Jurkat, Clone E6-1 (cell line): ENCODE measurements around the gene PHACTR2.

DNA sequence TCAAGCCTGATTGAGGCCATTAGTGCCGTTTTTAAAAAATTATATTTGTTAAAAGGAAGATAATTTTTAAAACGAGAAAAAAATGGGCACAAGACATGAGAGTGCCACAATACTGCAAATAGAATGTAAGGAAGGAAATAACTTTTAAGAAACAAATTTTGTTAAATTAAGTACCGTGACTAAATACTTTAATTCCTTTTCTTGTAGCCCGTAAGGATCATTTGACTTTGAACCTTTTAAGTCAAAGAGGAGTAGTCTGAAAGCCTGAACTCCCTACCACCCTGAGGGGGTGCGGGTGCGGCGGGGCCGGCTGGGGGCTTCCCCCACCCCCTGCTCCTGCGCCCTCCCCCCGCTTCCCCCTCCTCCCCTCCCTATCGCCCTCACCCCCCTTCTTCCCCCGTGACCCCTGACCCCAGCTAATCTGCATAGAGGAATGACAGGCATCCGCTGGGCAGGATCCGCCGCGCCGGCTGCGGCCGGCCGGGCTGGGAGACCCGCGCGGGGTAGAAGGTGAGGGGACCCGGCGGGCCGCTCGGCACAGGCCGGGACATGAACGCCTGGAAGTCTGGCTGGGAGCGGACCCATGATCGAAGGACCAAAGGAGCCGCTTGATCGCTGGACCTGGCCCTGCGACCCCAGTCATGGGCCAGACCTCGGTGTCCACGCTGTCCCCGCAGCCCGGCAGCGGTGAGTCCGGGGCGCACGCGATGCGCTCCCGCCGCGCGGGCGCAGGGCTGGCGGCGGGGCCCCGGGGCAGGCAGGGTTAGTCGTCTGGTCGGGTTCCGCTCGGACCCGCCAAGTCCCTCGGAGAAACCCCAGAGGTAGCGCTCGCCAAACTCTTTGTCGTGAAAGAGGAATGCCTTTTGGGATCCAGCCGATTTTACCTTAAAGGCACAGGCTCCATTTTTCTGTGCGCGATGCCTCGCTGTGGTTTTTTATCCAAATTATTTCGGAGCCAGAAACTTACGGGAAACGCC is at the start of gene PHACTR2:
Gene PHACTR2 (plus strand): TSS at position 443 of the 977 bp plus-strand sequence.
- RRBS: 12% methylated on average over 18 of the region's 68 CpGs

DNA sequence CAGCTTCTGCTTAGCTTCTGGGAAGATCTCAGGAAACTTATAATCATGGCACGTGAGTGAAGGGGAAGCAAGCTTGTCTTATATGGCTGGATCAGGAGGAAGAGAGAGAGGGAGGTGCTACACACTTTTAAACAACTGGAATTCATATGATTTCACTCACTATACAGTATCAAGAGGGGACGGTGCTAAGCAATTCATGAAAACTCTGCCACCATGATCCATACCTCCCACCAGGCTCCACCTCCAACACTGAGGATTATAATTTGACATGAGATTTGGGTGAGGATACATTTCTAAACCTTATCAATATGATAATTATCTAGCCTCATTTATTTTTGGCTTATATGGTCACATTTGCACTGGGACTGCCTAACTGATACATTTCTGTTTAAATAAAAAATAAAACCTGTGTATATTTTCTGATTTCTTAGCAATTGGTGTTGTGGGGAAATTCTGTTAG is 30.1 kb downstream of the PHACTR2 start:
- RRBS: no CpG with 5 or more reads among the region's 2 CpGs

- RRBS: no CpG with 5 or more reads among the region's 5 CpGs
These were observed 77.4 kb downstream of the PHACTR2 start for GRCh38 chr6:143755270-143755478.

DNA sequence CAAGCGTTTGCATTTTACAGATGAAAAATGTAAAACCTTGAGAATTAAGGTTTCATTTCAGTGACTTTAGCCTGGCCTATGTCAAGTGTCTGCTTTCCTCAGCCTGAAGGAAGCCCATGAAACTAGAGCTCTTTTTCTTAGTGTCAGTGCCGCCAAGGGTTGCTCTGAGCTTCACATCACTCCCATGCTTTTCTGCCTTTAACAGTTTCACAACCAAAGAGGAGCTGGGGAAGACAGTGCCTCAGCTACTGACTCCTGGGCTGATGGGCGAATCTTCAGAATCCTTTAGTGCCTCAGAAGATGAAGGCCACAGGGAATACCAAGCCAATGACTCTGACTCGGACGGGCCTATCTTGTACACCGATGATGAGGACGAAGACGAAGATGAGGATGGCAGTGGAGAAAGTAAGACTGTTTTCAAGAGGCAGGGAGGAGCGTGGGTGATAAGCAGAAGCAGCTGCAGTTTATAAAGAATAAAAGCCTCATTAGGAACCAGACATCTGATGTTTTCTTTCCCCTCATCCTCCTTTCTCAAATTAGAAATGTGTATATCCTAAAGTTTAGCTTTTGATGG is 71.0 kb upstream of the LTV1 start:
- RRBS: no CpG with 5 or more reads among the region's 9 CpGs

GRCh38 chr6:143844019-143844431 is 887 bp downstream of the LTV1 start:
- RRBS: no CpG with 5 or more reads among the region's 4 CpGs

DNA sequence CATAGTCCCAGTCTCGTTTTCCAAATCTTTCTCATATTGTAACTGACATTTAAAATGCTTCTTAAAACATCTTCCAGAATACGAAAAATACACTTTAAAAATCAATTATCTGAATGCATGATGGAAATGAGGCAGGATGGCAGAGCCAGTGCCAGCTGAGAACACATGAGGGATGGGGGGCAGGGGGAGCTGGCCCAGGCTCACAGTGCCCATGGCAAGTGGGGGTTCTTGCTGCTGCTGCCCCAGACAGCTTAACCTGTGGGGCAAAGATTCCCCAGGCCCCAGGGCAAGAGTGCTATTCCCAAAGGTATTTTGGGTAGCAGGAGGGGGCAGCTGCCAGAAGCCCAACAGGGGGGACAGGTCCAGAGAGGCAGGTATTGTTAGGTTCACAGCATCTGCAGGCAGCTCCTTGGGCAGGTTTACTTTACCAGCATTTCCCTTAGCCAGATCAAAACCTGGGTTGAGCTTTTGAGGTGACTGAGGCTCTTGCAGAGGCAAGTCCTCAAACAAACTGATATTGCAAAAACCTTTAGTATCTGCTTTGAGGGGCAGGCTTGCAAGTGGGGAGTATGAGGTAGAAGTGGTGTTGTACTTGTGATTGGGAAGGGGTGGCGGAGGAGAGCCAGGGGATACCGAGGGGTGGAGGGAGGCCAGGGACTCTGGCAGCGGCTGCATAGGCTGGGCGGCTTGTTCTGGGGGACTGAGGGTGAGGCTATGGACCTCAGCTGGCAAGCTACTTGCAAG is 66.6 kb downstream of the PLAGL1 start:
- RRBS: no CpG with 5 or more reads among the region's 6 CpGs

GRCh38 chr6:144006690-144007742 is 1.0 kb downstream of the PLAGL1 start:
- RRBS: 92% methylated on average over 5 of the region's 28 CpGs

DNA sequence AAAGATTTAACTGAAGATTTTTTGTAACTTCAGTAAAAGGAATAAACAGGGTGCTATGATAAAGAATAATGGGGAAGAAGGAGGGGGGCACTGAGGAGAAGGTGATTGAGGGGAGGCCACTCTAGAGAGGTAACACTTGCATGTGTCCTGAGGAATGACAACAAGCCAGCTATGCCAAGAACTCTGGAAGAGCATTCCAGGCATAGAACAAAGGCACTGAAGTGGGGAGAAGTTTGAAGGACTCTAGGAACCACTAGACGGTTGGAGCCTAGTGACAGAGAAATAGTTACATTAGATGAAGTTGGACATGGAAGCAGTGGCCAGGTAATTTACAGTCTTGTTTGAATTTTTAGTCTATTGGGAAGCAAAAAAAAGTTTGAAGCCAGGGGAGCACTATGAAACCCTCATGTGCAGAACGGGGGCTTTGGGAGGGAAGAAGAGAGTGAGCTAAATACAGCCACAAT is 10.9 kb upstream of the SF3B5 start:
- RRBS: no CpG with 5 or more reads among the region's 2 CpGs

- RRBS: no CpG with 5 or more reads among the region's 5 CpGs
These were observed 31.3 kb downstream of the STX11 start for GRCh38 chr6:144181416-144182246.

GRCh38 chr6:144326752-144327668 is 41.9 kb downstream of the UTRN start:
- RRBS: no CpG with 5 or more reads among the region's 14 CpGs

DNA sequence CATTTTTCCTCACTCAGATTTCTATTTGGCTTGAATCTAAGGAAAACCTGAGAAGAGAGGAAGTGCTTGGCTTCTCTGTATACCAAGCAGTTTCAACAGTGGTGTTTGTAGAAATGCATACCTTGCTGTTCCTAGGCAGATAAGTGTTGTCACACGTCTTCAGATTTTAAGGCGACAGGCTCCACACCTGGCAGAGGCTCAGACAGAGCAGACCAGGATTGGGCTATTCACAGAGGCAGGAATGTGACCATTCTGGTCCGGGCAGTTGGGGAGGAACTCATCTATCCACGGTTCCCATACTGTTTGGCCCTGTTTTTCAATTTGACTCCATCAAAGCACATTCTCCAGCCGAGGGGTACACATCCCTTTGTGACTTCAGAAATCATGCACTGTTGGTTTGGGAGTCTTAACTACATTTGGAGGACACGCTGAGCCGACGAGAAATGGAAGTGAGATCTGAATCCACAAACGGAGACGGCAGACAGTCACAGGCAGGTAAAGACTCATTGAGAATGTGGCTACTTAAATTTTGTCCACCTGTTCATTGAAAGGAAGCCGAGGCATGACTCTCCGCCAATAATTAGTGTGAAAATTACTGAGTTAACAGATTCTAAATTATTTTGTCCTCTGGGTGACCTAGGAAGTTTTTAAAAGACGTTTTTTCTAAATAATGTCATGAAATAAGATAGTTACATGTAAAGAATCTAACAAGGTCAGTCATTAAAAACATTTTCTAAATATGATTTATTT is 45.6 kb downstream of the UTRN start:
- RRBS: no CpG with 5 or more reads among the region's 13 CpGs

- RRBS: no CpG with 5 or more reads among the region's 6 CpGs
These were observed 50.8 kb downstream of the UTRN start for GRCh38 chr6:144335784-144336471.

DNA sequence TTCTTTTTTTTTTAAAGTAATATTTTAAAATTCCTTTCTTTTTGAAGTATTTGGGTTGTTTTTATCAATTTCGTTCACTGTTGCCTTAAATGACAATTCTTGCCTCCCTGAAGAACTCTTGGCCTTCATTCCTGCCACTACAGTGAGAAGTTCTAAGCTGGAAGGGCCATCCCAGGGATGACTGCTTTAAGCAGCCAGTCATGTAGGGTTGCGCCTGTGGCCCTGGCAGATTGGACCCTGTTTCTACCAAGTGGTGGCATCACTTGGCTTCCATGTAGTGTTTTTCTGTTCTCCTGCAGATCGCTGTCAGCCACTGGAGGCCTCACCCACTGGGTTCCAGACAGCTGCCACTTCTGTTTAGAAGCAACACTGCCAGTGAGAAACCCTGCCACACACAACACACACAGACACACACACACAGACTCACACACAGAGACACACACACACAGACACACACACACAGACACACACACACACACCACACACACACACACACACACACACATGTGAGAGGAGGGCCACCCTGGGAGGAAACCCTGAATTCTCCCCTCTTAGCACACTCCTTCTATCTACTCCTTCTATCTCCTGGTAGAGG is 51.7 kb downstream of the UTRN start:
- RRBS: no CpG with 5 or more reads among the region's 3 CpGs

DNA sequence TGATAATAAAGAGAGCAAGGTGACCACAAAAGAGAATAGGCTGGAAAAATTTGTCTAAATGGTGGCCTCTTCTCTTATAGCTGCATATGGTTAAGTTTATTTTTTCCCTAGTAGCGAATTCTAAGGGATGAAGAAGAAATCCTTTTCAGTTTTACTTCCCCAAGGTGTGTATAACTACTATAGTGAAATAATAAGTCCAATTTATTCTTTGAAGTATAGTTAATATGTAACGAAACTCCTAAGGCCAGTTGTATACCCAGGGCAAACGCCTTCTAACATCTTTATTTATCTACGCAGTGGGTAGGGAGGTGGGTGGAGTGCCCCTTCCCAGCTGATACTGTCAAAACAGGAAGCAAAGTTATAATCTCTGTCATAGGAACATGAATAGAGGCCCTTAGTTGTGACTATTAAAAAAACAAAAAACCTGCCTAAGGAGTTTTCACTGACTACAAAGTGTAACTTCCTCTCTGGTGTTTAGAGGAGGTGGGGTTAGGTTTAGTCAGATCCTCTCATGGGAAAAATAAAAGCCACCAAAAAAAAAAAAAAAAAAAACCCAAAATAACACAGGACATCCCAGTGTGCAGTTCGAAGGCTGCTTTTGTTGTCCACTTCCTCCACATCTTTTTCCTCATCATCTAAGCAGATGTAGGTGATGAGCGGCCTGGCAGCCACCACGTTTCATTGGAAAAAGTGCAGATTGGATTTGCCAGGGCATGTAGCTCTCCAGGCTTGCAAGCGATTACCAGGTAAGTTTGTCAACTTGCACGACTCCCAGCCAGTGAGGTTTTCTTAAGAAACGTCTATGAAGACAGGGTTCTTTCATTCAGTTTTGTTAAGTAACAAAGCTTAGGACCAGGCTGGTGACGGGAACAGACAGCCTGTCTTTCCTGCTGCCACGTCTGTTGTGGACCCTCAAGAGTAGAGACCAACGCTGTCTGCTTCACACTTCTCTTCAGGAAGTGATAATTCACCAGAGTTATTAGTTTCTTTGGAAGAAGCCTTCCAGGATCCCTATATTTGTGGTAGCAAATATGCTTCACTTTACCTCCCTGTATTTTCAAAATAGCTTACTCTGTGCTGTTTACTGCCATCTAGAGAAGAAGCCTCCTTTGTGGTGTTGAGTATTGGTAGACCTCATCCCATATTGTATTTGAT is 58.8 kb downstream of the UTRN start:
- RRBS: no CpG with 5 or more reads among the region's 13 CpGs

GRCh38 chr6:144353766-144354611 is 68.9 kb downstream of the UTRN start:
- RRBS: no CpG with 5 or more reads among the region's 10 CpGs

DNA sequence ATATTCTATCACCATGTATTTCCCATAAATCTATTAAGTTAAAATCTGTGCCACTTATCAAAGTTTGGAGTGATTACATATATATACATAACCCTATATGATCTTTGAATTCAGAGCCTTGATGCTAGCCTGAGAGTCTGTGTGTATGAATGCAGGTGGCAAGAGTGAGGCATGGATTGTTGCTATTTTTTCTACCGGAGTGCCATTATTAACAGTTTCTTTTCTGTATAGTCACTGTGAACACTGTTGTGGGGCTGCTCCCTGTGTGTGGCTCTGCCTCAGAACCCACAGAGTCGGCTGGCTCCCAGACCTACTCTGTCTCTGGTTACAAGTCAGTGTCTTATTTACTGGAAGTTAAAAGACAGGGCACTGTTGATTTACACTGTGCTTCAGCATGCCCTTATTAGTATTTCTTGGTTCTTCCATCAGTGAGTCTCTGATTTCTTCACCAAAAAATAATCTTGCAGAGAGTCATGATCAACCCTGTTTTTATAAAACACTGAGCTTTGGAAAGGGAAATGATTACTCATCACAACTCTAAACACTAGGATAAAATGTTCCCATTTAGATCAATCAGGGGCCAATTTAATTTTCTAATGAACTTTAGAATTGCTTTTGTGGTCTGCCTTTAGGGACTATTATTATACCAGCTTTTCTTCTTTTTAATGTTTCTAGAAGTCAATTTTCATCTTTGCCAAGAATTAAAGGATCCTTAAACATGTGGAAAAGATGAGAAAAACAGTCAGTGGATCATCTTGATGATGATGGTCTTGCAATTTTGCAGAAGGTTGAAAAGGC is 92.5 kb downstream of the UTRN start:
- RRBS: no CpG with 5 or more reads among the region's 2 CpGs

DNA sequence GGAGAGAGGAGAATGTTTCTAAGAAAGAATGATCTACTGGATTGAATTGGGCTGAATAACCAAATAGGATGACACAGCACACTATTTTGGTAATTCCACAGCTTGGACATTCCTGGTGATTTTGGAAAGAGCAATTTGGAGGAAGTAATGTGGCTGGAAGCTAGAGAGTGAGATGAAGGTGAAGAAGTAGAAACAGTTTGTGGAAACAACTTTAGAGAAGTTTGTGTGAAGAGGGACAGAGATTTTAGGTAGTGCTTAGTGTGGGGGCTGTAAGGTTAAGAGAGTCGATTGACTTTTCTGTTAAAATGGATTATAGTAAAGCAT is 280.5 kb downstream of the UTRN start:
- RRBS: no CpG with 5 or more reads among the region's 1 CpG

GRCh38 chr6:145964702-145964905 is 446 bp upstream of the SHPRH start:
- RRBS: no CpG with 5 or more reads among the region's 10 CpGs

DNA sequence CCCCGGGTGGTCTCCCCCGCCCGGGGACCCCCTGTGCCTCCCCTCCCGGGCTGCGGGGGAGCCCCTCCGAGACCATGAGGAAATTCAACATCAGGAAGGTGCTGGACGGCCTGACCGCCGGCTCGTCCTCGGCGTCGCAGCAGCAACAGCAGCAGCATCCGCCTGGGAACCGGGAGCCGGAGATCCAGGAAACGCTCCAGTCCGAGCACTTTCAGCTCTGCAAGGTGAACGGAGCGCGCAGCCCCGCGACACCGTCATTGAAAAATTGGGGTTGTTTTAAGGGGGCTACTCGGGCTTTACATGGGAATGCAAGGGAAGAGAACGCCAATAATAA is 209 bp downstream of the STXBP5 start:
- RRBS: 15% methylated on average over 12 of the region's 26 CpGs

DNA sequence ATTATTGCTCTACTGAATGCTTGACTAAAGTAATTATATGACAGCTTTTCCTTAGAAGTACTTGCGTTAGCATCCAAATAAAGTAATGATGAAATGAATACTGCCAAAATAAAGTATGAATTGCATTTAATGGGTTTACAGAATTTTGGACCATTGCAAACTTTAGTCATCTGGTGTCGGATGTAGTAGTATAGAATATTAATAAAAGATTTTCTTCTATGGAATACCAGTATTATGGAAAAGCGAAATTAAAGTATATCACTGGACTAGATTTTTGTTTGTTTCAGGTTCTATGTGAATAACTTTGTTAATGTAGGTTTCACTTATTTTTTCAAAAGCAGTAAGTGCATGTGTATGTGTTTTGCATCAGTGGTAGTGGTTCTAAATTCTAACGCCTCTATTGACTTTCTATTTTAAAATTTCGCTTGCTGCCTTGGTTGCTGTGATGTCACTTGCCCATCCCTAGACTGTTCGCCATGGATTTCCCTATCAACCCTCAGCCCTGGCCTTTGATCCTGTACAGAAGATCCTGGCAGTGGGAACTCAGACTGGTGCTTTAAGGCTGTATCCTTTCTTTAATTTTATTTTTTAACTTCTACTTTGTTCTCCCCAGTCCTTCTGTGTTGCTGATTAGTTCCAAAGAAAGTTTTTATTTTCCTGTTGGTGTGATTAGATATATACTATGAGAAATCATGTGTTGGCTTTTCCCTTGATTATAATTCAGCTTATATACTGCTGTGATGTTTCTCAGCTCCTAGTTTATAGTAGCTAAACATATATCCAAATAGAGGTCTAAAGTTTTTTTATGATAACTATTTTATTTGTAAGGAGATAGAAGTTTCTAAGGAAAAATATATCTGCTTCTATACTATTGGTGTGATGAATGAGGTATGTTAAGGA is 1.5 kb downstream of the STXBP5 start:
- RRBS: no CpG with 5 or more reads among the region's 6 CpGs